Epithelial cell of proximal tubule (primary cell): ENCODE results near the genes CAMK2G and VDAC2.

GRCh38 chr10:73771051-73771665 lies 918 bp upstream of the FUT11 start:
- RAMPAGE, long total RNA: no peak
- RRBS: no CpG with 5 or more reads among the region's 4 CpGs

DNA sequence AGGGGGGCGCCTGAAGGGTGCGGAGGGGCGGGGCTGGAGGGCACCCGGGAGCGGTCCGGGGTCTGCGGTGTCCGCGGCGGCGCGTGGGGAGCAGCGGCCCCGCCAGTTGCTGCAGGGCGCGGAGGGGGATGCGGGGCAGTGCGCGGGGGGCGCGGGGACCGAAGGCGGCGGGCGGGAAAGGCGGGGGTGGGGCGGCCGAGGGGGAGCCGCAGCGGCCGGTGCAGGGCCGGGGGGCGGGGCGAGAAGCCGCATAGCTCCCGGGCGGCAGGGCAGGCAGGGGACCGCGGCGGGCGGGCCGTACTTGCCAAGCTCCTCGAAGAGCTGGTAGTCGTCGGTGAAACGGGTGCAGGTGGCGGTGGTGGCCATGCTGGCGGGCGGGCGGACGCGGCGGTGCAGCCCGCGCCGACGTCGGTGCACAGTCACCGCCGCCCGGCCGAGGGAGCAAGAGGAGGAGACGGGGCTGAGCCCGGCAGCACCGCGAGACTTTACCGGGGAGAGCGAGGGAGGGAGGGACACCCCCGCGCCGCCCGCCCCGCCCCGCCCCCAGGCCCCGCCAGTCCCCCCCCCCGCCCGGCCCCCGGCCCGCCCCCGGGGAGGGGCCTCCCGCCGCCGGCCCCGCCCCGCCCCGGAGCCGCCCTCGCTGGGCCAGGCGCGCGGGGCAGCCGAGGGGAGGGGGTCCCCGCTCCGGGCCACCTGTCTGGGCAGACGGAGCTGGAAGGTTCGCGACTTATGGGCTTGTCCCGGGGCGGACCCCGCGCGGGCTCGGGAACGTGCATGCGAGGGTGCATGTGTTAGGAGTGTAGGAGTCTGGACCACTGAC lies at the start of gene CAMK2G:
CAMK2G (minus strand) TSS at position 460 of the 820 bp plus-strand sequence.
- RAMPAGE, long total RNA: start-site peak on the minus strand centred at position 443 of the sequence, 38 bp wide, 52 and 24 reads in 2 replicates
- RRBS: 6% methylated on average over 24 of the region's 105 CpGs

GRCh38 chr10:73930590-73931206 lies 19.8 kb downstream of the PLAU start:
- RAMPAGE, long total RNA: no peak
- RRBS: no CpG with 5 or more reads among the region's 12 CpGs

DNA sequence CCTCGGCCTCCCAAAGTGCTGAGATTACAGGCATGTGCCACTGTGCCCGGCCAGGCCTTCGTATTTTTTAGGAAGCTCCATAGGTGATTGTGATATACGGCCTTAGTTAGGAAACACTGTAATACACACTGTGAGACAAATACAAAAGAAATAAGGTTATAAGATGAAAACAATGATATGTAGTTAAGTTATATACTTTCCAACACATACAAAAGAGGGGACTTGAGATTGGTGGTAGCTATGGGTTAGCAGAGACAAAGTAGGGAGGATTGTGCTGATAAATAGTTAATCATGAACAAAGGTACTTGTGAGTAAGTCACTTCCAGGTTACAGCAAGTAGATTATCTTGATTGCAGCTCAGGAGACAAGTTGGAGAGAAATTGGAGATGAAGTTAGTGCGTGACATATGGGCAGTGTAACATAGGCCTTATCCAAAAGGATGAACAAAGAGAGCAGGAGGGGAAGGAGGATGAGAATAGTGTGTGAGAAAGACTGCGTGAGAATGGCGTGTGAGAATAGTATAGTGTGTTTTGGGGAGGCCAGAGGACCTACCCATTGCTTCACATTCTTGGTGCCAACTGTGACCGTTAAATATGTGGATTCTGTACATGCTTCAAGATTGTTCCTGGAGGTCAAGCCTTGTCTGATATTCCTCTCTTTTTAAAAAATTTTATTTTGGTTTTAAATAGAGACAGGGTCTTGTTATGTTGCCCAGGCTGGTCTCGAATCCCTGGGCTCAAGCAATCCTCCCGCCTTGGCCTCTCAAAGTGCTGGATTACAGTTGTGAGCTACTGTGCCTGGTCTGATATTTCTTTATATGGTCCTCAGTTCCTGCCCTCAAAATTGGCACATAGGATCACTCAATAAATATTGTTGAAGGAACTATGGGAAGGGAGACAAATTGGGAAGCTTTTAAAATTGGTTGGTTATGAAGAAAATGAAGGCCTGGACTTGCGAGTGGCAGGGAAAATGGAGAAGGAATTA lies 3.0 kb downstream of the VCL start:
- RAMPAGE, long total RNA: no peak
- RRBS: no CpG with 5 or more reads among the region's 11 CpGs

DNA sequence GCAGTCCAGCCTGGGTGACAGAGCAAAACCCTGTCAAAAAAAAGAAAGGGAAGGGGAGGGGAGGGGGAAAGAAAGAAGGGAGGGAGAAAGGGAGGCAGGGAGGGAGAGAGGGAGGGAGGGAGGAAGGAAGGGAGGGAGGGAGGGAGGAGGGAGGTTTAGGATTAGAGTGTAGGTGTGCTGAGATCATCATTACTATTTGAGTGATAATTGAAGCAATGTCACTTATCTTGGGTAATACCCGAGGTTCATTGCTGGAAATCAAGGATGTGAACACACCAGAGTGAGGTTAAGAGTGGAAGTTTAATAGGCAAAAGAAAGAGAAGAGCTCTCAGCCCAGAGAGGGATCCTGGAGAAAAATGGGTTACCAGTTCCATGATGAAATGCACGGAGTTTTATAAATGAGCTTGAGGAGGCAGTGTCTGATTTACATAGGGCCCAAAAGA lies 27.7 kb downstream of the VCL start:
- RAMPAGE, long total RNA: no peak
- RRBS: no CpG with 5 or more reads among the region's 2 CpGs

DNA sequence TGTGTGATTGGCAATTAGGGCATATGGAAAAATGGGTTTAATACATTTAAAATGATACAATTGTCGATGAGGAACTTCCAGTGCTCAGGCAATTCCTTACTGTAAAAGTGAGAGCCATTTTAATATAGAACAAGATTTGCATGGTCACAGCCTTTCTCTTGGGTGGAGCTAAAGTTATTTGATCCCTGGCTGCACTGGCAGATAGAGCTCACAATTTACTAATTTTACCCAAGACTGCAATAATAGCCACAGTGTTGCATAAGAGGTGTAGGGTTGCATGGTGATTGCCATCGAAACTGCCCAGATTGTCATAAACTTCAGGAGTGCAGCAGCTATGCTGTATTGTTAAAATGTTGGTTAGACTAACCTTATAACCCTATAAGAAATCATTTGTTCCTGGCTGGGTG lies 49.9 kb downstream of the VCL start:
- RAMPAGE, long total RNA: no peak
- RRBS: no CpG with 5 or more reads among the region's 2 CpGs

DNA sequence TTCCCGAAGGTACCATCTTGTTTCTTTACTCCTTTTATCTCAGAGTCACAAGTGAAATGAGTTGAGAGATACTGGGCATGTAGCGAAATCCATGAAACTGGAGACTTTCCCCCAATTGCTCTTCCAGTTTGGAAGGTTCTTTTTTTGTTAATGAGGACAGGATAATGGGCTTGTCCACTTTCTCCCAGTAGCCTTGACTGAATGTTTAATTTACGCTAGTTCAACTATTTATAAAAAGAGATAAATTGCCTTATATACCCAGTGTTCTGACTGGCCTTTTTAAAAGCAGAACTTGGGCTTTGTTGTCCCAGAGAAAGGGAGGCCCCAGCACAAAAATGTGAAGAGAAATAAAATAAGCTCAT lies 26.4 kb downstream of the ADK start:
- RAMPAGE, long total RNA: no peak
- RRBS: no CpG with 5 or more reads among the region's 3 CpGs

GRCh38 chr10:74418630-74419019 lies 267.6 kb downstream of the ADK start:
- RAMPAGE, long total RNA: no peak
- RRBS: no CpG with 5 or more reads among the region's 1 CpG

GRCh38 chr10:74640118-74640696 lies 186.2 kb upstream of the KAT6B start:
- RAMPAGE, long total RNA: no peak
- RRBS: no CpG with 5 or more reads among the region's 4 CpGs

DNA sequence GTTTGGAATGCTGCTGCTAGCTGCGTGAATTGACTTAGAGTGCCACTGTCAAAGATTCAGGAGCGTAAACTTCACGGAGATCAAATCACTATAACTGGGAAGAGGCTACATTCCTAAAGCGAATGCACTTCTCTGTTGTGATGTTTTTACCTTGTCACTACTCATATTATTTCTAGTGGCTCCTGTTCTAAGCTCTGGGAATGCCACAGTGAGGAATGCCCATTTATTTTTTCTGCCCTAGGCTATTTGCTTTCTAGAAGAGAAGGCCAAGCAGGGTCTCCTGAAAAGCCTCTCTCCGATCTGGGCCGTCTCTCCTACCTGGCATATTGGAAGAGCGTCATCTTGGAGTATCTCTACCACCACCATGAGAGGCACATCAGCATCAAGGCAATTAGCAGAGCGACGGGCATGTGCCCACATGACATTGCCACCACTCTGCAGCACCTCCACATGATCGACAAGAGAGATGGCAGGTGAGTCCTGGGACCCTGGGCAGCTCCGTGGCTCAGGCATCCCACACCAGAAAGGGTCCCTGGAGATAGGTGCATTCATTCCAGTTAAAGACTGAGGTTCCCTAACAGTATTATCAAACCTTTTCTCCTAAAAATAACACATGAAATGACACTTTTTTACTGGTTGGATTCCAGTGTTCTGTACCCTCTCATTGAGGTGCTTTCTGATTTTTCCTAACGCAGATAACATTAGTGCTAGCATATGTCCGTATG lies 52.9 kb downstream of the DUSP29 start:
- RAMPAGE, long total RNA: no peak
- RRBS: no CpG with 5 or more reads among the region's 13 CpGs

GRCh38 chr10:75209640-75210914 lies at the start of gene VDAC2:
Gene VDAC2, plus strand, starts transcription at chr10:75210796.
- RAMPAGE, long total RNA: start-site peak on the plus strand at chr10:75210803-75210856, 399 and 61 reads in 2 replicates
- RRBS: 1% methylated on average over 19 of the region's 94 CpGs

DNA sequence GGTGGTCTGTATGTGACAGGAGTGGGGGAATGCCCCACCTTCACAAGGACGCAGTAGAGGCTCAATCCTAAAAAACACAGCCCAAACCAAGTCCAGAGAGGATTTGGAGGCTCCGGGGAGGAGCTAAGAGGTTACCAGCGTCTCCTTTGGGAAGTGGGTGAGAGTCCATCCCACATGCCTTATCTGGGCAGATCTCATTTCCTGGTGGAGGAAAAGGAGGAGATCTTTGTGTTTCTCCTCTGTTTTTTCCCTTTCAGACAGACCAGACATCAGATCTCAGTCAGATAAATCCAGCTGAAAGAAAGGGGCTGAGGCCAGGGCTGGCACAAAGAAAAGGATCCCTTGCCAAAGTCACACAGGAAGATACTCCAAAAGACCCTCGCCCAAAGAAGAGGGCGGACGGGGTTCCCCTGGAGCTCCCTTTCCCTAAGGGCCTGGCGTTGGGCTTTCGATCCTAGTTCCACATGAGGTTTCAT lies 58.3 kb upstream of the COMTD1 start:
- RAMPAGE, long total RNA: no peak
- RRBS: no CpG with 5 or more reads among the region's 8 CpGs

DNA sequence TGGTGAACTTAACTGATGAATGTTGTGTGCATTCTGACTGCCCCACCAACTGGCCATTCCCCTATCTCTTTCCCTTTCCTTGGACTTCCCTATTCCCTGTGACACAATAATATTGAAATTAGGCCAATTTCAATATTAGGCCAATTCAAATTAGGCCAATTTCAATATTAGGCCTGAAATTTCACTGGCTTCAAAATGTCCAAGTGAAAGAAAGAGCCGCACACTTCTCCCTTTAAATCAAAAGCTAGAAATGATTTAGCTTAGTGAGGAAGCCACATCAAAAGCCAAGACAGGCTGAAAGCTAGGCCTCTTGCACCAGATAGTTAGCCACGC lies 71.1 kb upstream of the COMTD1 start:
- RAMPAGE, long total RNA: no peak
- RRBS: no CpG with 5 or more reads among the region's 2 CpGs

DNA sequence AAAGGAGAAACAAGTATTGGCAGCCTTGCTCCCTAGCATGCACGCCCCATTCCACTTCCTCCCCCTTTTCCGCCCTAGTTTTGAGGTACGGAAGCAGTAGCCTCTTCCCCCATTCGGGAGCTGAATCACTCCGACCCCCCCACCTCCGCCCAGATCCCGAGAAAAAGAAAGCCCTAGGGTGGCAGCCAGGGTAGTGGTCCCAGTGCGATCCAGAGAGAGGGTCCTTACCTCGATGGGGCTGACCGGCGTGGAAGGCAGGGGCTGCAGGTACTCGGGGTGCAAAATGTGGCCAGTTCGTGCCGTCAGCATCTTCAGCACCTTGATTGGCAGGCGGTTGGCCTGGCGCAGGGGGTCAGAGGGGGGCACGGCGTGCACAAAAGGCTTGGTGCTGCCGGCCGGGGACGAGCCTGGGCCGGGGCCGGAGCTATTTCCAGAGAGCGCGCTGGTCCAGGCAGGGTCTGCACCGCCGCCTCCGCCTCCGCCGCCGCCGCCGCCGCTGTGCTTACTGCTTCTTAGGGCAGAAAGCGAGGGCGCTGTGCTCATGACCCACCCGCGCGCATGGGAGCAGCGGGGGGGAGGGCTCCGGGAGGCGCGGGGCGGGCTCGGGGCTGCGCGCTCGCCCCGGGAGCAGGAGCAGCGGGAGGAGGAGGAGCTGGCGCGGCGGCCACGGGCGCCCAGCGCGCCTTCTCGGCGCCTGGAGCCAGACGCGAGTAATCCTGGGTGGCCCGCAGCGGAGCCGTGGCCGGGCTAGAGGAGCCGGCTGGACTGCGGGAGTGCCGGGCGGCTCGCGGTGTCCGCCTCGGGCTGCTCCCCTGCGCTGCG lies 476 bp downstream of the ZNF503 start:
- RAMPAGE, long total RNA: no peak
- RRBS: 2% methylated on average over 17 of the region's 75 CpGs

DNA sequence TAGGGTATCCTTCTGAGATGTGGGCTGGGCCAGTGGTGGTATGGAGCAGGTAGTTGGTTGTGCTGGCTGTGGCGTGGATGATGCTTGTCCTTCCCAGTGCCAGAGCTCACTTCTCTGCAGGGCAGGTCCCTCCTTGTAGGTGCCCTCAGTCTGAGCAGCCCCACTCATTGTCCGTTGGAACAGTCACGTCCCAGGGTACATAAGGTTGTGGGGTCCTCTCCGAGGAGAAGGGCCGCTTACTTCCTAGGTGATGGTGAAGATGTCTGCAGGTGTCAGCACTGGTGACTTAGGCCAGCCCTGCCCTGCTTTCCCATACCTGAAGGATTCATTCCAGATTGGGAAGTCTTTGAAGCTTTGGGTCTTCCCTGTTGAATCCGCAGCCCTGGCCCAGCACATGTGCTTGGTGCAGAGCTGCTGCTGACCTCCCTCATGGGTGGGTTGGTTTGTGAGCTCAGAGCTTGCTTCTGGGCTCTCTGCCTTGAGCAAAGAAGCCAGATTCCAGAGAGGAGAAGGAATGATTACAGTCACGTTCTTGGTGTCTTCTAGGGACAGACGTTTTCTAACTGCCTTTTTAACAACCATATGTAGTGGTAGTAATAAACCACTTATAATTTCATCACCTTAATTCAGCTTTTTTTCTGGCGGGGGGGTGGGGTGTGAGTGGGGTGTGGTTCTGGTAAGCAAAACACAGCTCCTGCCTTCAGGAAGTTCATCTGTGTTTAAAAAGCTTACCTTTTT lies 39.3 kb downstream of the LRMDA start:
- RAMPAGE, long total RNA: no peak
- RRBS: no CpG with 5 or more reads among the region's 9 CpGs

DNA sequence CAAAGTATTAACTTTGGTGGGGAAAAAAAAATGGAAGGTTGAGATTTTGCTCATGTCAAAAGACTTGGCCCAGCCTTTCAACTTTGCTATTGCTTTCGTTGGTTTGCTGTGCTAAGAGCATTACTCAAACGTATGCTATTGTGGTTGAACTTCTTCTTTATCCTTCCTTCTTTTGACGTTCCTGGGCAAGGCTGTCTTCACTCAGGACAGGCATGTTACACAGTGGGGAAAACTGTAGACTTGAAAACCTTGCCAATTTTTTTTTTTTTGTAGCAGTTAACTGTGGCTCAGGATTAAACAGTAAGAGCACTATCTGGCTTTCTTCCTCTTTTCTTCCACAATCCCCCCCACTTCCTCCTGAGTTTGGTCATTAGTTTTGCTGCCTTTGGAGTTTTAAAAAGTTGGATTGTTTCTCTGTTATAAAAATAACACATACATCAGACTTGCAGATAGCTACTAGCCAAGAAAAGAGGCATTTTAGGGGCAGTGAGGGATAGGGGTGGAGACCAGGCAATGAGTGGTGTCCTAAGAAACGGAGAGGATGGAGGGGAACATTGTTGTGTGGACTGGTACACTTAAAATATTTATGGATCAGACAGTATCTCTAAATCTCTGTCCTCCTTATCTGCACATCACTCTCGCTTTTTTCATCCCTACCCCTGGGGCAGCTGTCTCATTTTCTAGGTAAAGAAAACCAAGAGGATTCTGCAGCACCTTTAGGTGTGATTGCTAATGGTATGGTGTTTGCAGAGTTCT lies 181.6 kb downstream of the LRMDA start:
- RAMPAGE, long total RNA: no peak
- RRBS: no CpG with 5 or more reads among the region's 5 CpGs

DNA sequence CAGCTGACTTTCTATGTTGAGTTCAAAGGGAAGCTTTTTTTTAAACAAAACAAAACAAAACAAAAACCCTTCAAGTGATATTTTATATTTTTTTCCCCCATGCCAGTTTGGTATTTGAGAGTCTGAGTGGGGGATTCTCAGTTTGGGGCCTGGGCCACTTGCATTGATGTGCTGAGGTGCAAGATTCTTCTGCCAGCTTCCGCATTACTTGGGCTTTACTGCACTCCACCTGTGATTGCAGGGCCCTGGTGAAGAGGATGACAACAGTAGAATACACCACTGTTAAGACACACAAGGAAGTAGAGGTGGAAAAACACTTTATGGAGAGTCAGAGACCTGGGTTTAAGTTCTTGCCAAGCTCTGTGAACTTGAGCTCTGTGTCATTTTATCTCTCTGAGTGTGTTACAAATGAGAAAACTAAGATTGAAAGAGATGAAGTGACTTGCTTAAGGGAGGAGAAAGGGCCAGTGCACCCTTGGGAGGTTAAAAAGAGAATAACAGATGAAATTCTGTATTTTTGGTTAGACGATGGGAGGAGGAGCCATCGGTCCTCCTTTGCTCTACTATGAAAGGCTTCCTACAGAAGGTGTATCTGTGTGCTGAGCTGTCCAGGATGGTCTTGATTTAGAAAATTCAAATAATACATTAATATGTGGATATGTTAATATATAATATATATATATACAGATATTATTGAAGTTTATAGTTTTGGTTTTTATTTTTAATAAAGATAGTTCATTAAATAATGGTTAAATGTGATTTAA lies 209.5 kb downstream of the LRMDA start:
- RAMPAGE, long total RNA: no peak
- RRBS: no CpG with 5 or more reads among the region's 3 CpGs

DNA sequence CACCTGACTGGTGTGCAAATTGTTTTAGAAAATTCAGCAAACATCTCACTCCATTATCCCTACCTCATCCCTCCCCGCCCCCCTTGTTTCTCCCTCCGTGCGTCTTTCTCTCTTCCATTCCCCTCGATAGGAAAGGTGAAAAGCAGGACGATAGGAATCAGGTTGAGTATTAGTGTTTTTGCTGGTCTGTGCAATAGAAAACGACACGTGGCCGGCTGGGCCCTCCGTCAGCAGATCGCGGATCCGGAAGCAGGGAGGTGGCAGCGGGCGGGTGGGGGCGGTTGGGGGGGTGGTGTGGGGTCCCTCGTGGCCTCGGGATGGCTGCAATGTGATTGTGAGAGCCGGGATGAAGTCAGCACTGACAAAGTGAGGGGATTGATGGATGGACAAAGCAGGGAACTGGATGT lies 280.7 kb downstream of the LRMDA start:
- RAMPAGE, long total RNA: no peak
- RRBS: 0% methylated on average over 2 of the region's 18 CpGs

- RAMPAGE, long total RNA: no peak
- RRBS: no CpG with 5 or more reads among the region's 4 CpGs
Observed at GRCh38 chr10:75842979-75843717, 411.7 kb downstream of the LRMDA start.

GRCh38 chr10:76051437-76051883 lies 620.0 kb downstream of the LRMDA start:
- RAMPAGE, long total RNA: no peak
- RRBS: no CpG with 5 or more reads among the region's 4 CpGs